Left lung (tissue), 1 donor: ENCODE measurements around a stretch of chr2.

GRCh38 chr2:214465703-214466159 is 54.9 kb downstream of the VWC2L start:
- PRO-cap = no peak

DNA sequence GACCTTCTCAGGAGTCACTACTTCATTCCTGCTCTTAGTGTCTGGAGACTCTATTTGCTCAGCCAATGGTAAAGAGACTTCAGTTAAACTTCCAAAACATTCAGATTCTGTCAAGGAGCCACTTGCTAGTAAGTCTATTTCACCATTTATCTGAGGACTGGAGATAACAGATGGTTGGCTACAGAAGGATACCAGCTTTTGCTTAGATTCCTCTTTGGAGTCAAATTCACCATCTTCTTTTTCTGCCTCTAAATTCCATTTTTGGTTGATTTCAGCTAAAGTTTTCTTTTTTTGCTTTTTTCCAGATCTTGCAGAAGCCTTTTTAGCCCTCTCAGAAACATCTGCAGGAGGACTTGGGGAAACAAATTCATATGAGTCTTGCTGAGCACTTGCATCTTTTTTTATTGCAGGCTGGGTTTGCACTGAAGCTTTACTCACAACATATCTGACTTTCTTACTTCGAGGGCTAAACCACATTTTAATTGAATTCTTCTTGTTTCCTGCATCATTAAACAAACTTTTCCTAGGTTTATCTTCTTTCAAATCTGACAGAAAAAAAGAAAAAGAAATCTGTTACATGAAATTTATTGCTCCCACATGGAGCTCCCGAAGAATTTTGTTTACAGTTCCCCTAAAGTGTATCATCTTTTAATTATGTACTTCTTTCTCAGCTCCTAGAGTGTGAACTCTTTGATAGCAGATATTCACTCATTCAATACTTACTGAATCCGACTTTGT is 28.3 kb downstream of the BARD1 start:
- PRO-cap = no peak

- PRO-cap = no peak
Observed at GRCh38 chr2:215360491-215361711, 49.0 kb downstream of the ATIC start.

- PRO-cap = no peak
Observed at GRCh38 chr2:215397587-215398052, 38.2 kb downstream of the FN1 start.

GRCh38 chr2:215681020-215681607 is 245.2 kb upstream of the FN1 start:
- PRO-cap = no peak

- PRO-cap = no peak
Observed at GRCh38 chr2:216144178-216144915, 35.2 kb downstream of the XRCC5 start.

DNA sequence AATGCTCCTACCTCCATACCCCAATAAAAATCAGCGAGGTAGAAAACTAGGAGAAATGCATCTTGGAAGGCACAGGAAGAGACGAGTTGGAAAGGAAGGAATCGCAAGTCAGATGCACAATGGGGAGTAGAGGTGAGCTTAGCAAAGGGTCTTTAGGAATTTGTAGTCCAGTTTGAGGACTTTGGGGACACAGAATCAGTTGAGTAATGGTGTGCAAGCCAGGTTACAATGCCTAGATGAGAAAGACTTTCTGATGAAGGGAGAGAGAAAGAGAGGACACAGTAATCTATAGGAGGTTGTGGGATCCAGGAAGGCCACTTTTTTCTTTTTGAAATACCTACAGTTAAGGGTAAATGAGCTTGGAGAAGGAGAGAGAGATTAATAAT is 35.8 kb downstream of the XRCC5 start:
- PRO-cap = no peak

DNA sequence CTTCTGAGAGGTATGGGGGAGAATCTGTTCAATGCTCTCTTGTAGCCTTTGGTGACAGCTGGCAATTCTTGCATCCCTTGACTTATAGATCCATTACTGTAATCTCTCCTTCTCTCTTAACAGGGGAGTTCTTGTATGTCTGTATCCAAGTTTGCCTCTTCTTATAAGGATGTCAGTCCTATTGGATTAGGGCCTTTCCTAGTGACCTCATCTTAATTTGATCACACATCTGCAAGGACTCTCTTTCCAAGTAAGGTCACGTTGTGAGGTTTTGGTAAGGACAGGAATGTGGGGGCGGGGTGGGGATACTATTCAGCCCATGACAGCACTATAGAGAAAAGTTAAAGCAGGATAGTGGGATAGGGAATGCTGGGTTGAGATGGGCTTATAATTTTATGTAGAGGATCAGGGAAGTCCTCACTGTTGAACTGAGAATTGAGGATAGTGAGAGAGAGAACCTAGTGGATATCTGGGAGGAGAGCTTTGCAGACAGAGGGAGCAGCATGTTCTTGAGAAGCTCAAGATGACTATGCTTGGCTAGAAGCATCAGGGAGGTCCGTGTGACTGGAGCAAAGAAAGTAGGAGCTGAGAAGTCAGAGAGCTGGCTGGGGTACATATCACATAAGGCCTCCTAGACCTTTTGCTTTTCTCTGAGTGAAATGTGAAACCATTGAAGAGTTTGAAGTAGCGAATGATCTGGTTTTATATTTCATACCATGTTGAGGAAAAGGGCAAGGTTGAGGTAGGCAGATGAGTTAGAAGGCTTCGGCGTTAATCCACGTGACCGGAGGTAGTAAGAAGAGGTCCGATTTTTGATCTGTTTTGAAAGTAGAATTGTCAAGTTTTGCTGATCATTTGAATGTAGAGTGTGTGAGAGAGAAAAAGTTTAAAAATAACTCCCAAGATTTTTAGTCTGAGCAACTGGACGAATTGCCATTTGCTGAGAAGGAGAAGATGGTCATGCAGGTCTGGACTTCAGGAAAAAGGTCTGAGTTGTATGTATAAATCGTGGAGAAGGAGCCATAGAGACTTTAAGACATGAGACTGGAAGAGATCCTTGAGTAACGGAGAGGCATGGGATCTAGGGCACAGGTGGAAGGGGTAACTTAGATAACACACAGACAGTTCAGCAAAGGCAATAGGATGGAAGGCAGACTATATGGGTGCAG is 70.4 kb downstream of the XRCC5 start:
- PRO-cap = no peak

- PRO-cap = unidirectional peak, minus-strand start at chr2:216486898
Observed at GRCh38 chr2:216486602-216487258, 11.9 kb upstream of the RPL37A start.

GRCh38 chr2:216616208-216616588 is 17.0 kb upstream of the IGFBP2 start:
- PRO-cap = no peak

GRCh38 chr2:216637051-216637497 is 3.9 kb downstream of the IGFBP2 start:
- PRO-cap = no peak

- PRO-cap = no peak
Observed at GRCh38 chr2:216659305-216659878, 26.2 kb downstream of the IGFBP2 start.

DNA sequence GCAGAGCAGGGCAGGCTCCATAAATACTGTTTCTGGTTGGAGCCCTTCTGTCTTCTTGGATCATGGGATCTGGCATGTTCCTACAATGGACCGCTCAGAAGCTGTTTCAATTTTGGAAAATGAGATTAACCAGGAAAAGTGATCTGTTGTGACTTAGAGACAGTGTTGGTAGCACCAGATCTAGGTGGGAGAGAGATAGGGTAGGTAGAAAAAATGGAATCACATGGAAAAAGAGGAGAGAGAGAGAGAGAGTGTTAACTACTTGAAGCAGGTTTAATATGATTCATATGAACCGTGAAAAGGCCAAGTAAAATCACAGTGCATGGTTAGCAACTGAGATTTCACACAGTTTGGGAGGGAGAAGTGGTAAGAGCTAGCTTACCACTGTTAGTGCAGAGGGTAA is 4.9 kb upstream of the IGFBP5 start:
- PRO-cap = no peak

DNA sequence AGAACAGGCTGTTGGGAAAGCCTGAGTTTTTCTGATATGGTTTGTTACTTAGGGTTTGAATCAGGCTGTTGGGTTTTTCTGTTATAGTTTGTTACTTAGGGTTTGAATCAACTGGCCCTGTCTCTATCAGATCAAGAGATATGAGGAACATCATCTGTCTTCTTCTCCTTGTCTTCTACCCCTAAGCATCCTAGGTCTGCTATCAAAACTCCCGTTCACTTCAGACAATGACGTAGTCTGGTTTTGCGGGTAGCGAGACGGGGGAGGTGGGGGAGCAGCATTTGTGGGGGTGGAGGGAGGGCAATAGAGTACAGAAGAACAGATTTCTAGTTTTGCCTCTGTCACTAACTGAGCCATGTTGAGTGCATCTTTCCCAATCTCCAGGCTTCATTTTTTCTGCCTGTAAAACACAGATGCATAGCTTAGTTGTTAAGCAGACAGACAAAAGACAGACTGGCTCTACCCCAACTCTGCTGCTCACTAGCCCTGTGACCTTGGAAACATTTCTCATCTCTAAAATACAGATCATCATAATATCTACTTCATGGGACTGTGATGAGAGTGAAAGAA is 9.1 kb downstream of the TNP1 start:
- PRO-cap = no peak

GRCh38 chr2:216933799-216934244 is 74.0 kb upstream of the TNP1 start:
- PRO-cap = no peak

DNA sequence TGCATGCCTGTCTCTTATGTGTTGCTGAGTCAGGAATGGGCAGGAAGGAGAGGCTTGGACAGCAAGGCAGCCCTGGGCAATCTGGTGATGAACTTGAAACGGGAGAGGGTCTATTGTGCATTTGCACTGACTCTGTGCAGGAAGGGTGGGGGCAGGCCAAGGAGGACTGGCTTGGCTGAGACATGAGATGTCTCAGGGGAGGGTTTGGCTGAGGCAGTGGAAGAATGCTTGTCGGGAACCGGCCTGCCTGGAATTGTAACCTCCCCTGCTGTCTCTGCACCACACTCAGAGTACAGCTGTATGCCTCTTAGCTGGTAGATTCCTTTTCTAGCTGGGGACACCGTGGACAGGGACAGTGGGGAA is 176.1 kb upstream of the TNP1 start:
- PRO-cap = no peak

DNA sequence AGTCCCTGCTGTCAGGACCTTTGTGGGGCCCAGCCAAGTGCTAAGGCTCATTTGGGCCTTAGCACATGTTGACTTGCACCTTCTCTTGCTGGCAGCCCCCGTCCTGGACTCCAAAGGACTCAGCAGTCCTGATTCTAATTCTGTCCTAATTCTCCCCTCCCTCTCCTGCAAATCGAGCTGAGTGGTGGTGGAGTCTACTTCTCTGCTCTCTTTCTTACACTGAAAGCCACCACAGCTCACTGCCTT is 215.4 kb upstream of the TNP1 start:
- PRO-cap = no peak

DNA sequence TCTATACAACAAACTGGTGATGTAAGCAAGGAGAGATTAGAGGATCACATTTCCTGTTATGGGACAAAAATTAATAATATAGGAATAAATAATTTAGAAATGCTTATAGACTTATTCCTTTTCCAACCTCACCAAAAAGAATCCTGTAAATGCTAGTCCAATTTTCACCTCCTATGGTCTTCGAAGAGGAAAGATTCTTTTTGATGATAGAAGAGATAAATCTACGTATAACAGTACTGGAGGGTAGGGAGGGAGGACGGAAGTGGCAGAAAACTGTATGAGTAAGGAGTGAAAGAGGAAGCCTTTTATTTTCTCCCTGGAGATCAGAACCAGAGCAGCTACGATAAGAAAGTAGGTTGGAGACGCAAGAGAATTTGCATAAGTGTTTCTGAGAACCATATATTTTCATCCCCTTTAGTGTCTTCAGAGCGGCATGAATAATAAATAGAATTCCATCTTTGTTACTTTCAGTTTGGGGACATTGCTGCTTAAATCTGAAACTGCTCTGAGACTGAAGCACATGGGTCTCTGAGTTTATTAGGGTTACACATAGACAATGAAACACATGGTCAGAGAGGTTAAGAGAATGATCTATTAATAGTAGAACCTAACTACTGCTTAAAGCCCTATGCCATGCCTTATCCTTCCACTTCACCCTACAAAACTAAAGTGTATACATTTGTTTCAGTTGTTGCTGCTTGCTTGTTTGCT is 230.1 kb upstream of the TNP1 start:
- PRO-cap = no peak

GRCh38 chr2:217247372-217248007 is 387.6 kb upstream of the TNP1 start:
- PRO-cap = no peak

DNA sequence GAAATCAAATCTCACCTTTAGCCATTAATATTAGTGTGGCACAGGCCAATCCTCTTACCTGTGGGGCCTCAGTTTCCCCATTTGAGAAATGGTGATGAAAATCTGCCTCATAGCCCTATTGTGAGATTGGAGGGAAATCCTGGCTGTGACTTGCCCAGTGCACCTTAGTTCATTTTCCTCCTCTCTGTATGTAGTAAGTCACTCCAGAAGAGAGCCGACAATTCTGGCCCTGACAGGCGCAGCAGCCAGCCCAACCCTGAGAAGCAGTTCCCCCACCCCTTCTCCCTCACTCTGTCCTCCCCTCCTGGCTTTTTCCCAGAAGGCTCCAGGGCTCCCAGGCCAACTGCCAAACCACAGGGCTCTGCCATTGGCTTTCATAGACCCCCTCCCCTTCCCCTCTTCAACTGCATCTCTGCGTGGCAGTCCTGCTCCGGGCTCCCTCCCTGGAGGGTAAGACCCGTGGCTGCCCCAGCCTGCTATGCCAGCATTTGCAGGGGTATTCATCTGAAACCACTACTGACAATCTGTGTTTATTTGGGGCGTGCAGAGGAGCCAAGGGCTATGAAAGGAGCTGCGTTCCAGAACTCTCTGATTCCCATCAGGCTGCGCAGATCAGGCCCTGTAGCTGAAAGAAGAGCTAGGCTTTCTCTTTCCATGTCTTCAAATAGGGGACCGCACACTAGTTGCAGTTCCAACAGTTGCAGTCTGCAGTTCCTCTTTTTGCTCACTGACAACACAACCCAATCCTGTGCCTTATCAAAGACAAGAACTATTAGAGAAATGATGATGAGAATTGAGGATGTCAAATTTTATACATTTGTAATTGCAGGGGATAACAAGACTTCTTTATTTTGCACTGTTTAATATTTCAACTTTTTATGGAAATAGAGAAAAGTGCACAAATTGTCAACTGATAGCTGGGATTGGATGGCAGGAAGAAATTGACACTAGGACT is 388.6 kb upstream of the TNP1 start:
- PRO-cap = unidirectional peak, plus-strand start at position 422 of the sequence